Colonic mucosa (tissue), 1 donor: ENCODE results near the genes CHST4, DHX38 and PMFBP1.

GRCh38 chr16:70576884-70577717, 53.5 kb downstream of the SF3B3 start:
- PRO-cap: no peak

GRCh38 chr16:70647501-70647773, 1.1 kb downstream of the IL34 start:
- PRO-cap: no peak

DNA sequence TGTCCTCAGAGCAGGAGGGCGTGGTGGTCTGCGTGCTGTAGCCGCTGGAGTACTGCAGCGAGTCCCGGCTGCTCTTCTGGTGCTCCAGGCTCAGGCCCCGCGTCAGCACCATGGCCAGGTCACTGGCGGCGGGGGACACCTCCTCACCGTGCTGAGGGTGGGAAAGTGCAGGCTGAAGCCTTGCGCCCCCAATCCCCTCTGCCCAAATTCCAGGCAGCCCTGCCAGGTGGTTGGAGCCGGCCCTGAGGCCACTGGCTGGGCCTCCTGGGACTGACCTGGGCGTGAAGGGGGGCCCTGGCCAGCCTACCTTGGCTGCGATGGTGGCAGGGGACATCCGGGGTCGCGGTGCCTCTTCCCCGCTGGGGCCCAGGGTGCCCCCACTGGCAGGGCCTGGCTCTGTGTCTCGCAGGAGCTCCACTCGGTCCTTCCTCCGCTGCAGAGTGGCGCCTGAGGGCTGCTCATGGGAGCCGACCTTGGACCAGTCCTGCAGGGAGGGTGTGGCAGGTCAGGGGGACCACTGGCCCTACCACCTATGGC, 18.3 kb downstream of the IL34 start:
- PRO-cap: no peak

DNA sequence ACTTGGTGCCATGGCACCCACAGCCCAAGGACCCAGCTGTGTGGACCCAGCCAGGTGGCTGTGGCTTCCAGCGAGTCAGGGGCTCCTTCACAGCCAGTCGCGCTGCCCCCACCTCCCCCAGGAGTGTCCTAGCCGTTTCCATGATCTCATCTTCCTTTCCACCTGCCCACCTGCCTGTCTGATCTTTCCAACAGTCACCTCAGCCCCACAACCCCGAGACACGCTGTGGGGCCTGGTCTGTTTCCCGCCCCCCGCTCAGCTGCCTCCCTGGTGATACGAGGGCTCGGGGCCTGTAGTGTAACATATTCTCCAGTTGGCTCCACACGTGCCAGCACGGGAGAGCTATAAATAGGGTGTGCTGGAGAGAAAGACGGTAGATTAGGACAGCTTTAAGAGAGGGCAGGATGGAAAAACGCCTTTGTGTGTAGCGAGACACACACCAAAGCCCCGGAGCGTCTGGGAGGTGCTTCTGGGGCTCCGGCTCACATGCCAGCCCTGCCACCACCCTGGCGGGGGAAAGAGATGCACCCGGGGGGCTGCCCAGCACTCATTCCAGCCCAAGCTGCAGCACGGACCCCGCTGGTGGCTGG, 7.3 kb upstream of the MTSS2 start:
- PRO-cap: no peak

DNA sequence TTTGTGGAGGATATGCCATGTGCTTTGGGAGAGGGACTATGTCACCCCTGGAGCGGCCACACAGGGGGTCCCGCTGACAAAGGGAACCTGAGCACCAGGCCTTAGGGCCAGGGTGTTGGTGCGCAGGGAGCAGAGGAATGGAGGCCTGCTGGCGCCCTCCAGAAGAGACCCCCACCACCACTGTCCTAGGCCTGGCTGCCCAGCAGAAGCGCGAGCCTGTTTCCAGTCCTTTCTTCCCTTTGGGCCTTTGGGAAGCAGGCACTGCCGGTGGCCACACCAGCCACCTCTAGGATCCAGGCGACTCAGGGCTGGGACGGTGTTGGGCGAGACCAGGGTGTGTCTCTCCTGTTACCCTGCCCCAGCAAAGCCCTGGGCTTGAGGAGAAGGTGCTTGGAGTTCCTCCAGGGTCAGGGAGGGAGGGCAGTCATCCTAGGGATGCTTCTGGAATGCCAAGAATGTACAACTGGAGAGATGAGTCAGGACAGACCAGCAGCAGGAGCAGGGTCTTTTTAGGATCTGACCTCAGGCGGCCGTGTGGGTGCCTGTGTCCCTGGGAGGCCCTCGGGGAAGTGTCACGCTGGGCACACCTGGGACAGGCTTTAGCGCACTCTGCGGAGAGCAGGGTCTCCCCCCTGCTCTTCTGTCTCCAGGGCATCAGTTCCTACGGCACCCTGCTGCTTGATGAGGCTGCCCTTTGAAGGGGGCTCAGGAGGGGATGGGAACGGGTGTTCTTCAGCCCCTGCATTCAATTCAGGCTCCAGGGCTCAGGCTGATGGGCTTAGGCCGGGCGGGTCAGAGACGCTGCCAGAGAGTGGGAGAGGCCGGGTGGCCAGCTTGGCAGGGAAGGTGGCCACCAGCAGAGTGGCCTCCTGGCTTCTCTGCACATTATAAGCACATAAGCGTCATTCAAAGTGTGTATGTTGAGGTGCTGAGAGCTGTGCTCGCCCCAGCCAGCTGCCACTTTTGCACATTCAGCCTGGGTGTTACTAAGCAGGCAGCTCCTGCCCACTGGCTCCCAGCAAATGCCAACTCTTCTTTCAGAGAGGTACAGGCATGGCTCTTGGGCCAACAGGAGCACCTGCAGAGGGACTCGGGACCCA, 8.3 kb upstream of the MTSS2 start:
- PRO-cap: no peak

DNA sequence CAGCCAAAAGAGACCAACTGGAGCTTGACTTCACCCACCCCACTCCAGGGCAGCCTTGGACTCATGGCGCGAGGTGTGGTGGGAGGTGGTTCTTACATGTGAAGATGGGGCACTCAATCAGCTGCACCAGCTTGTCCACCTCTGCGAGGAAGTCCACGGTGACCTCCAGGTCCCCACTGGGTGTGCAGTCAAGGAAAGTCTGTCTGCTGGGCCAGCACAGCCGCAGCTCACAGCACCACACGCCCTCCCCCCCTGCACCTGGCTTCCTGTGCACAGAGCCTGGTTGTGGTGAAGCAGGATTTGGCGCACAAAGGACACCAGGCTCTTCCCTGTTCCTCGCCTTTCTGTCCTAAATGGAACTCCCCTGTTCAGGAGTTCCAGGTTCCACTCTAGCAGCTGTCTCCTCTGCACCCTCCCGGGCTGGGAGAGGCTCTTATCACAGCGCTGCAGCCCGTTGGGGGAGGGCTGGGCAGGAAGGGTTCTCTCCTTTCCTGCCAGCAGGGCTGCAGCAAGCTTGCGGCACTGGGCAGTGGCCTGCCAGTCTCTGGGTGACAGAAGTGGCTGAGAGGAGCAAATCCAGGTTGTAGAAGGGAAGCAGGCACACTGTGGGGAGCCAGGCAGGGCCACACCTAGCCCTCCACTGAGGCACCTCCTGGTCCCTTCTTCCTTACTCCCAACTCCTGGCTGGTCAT, 9.7 kb upstream of the MTSS2 start:
- PRO-cap: no peak

DNA sequence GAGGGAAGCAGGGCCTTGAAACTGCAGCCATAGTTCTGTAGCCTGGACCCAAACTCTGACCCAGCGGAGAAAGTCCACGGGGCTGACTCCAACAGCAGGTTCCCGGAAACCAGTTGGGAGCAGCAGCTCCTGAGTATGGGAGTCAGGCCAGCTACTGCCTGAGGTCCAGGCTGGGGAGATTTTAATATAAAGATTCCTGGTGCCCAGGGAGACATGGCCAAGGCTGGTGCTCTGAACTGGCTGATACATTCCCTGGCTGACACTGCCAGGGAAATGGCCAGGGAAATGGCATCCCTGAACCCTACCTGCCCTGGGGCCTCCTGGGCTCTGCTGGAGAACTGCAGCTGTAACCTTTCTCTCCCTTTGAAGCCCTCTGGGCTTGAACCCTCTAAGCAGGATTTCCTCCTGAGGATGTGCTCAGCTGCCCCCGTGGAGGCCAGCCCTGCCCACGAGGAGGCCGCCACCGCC, 23.8 kb upstream of the MTSS2 start:
- PRO-cap: no peak

- PRO-cap: no peak
These were observed 41.1 kb upstream of the MTSS2 start for GRCh38 chr16:70726963-70727281.

DNA sequence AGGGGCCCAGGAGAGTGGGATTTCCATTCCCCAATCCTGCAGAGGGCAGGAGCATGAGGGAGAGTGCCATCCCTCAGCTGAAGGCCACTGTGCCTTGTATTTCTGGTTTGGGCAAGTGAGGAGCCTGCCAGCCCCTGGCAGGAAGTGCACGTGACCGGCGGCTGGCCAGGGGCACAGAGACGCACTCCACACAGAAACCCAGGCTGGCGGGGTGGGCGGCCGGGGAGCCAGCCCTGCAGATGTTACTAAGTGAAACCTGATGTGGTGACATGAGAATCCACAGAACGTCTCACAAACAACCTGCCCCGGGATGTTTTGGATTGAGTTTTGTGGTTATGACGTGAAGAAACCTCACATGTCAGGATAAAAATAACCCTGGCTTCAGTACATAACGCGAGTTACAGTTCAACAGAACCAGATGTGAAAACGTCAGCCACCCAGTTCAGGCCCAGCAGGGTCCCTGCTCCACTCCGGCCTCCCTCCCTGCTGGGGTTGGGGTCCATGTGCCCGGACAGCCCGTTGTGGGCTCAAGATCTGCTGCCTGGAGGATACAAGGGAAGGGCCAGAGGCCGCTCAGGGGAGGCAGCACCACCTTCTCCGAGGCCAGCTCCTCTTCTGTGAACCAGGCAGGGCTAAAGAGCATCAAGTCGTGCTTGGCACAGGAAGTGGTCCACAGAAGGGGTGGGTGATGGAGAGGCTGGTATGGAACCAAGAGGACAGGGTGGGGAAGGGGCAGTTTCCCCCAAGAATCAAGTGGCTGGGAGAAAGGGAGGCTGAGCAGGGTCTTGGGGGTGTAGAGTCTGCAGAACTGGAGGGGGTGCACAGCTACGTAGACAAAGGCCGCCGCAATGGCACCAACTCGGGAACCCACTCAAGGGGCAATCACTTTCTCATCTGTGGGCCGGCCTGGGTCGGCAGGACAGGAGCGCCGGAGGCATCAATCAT, 51.9 kb upstream of the MTSS2 start:
- PRO-cap: no peak

DNA sequence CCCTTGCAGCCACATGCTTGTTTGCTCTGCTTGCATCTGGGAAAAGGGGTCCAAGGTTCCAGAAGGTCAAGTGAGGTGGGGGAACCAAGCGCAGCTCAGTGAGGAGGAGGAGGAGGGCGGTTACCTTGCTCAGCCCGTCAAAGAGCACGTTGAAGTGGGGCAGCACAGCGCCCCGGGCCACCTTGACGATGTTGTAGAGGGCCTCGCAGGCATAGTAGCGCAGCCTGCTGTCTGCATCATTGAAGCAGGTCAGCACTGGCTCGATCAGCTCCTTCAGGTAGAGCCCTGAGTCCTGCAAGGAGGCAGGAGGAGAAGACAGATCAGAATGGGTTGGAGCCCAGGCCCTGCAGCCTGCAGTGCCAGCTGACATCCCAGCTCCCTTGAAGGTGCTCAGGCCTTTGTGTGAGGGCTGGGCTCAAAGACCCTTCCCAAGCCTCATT, 15.4 kb downstream of the VAC14 start:
- PRO-cap: no peak

DNA sequence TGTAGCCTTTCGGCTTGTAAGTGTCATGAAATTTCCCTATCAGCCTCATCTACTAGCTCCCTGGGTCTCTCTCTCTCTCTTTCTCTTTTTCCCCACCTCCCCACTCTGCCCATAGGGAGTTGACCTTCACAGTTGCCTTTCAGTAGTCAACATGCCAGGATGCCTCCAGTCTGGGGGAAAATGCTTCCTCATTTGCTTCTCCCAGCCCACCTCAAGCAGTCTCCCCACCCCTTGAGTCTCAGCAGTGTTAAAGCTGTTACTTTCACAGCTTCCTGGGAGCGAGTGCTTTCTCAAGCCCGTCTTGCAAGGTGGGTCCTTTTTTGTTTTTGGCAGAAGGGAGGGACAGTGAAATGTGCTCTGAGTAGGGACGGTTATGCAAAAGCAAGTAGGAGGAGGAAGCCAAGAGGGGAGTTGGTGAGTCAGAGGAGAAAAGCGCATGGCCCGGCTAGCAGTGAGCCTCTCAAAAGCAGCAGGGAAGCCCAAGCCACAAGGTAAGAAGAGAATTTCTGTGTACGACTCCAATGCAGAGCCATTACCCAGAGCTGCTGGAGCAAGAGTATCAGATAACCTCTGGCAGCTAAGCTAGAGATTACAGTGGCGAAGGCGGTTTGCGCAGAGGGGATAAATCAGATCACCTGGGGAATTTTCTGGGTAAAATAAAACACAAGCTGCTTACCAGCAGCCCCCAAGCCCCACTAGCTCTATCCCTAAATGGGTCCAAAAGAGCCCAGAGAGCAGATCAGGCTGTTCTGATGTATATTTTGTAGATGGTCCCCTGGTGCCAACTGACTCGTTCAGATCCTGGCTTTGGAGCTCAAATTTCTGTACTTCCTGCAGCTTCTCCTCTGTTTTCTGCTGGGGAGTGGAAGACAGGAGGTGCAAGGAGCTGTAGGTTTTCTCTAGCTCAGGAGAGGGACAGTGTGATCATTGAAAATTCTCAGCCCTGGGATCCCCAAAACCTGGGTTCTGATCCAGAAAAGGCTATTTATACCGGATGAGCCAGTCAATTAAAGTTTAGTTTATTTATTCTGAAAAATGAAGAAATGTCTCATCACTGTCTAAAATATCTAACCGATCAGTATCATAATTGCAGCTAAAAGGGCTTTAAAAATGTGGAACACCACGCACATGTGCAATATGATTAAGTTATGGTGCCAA, at the start of gene CHST4:
TSS of gene CHST4 (plus strand) at position 422 of the 1,158 bp plus-strand sequence.
- PRO-cap: no peak

DNA sequence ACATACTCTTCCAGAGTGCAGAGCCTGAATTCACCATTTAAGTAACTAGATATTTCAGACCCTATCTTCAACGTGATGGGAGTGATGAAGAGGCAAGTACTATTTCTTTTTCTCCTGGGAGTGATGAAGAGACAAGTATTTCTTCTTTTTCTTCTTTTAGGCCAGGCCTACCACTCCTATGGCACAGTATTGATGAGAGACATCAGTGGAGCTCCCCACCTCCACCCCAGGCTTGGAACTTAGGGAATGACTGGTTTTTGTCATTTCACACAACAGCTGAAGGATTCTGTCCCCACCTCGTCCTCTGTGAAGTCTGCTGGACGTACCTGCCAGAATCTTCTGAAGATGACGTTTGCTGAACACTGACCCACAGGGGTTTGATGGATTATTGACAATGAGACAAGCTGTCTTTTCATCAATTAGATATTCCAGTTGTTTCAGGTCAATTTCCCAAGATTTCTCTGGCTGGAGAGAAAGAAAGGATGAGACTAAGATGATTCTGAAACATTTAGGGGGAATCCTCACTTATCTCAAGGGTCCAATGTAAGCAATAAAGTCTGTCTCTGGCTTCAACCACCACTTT, 4.9 kb downstream of the TAT start:
- PRO-cap: no peak

DNA sequence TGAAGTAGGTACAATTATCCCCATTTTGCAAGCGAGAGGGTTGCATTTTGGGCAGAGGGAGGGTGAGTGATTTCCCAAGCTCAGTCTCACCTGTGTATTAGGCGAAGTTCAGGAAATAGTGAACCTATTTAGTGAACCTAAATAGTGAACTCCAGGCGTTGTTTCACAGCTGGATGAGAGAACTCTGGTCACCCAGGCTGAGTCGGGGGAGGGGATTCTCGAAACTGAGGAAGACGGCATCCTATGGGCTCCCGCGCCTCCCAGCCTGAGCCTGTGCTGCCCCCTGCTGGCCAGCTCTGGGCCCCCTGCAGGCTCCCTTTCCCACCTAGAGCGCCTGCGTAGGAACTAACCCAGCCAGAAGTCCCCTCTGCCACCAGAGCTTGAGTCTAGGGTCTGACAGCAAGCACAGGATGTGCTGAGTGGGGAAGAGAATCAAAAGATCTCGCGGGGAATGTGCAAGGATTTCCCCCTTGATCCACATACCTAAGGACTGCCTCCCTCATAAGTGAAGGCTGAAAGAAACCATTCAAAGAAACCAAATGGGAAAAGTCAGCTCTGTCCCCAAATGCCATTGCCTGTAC, 15.0 kb upstream of the MARVELD3 start:
- PRO-cap: no peak

GRCh38 chr16:71666916-71667572, 41.1 kb downstream of the MARVELD3 start:
- PRO-cap: no peak

- PRO-cap: no peak
These were observed 33.8 kb upstream of the PHLPP2 start for GRCh38 chr16:71758278-71758730.

GRCh38 chr16:71803486-71803685, 5.2 kb downstream of the AP1G1 start:
- PRO-cap: no peak

DNA sequence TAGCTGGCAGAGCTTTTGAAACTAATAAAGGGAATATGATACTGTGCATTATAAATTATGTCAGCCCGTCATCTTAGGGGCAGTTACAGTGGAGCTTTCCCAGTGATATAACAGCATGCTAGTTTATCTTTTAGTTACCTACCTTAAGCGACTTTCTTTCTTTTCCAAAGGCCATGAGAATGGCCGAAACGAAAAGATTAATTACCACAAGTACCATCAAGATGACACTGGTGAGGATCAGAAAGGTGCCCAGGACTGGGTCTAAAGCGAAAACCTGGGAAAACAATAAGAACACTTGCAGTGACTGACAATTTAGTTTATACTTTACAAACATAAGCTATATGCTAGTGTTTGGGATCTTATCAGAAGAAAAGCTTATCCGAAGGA, 34.6 kb downstream of the IST1 start:
- PRO-cap: no peak

DNA sequence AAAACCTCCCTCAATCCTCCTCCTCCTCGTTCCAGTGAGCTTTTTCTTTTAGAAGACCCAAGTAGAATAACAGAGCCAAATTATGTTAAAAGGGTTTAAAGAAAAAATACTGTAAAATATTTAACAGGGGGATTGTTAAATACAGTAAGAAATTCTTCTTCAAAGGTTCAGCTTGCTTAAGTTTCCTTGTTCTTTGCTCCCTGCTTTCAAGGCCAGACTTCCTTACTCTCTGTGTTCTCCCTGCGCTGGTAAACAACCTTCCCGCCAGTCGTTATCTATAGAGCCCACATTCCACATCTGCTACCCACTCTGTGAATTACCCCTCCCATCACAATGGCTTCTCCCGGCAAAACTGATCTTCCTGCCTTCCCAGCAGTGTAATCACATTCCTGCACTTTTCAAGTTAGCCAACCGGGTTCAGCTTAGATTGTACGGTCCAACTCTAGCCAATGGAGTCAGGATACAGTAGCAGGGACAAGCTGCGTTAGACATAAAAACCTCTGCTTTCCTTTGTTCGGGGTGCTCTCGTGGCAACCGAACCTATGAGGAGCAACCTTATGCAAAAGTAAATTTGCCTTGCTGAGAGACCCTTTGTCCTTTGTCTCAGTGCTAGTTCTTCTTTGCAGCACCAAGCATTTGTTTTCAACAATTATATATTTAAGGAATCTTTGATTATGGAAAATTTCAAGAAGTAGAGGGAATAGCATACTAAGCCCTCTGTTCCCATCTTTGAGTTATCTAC, 9.9 kb downstream of the HPR start:
- PRO-cap: no peak

- PRO-cap: bidirectional peak, plus-strand start at chr16:72093847, minus-strand start at chr16:72093607
These were observed at the start of gene DHX38 for GRCh38 chr16:72093730-72094931. TSS of gene DHX38 (plus strand) at chr16:72093847.

DNA sequence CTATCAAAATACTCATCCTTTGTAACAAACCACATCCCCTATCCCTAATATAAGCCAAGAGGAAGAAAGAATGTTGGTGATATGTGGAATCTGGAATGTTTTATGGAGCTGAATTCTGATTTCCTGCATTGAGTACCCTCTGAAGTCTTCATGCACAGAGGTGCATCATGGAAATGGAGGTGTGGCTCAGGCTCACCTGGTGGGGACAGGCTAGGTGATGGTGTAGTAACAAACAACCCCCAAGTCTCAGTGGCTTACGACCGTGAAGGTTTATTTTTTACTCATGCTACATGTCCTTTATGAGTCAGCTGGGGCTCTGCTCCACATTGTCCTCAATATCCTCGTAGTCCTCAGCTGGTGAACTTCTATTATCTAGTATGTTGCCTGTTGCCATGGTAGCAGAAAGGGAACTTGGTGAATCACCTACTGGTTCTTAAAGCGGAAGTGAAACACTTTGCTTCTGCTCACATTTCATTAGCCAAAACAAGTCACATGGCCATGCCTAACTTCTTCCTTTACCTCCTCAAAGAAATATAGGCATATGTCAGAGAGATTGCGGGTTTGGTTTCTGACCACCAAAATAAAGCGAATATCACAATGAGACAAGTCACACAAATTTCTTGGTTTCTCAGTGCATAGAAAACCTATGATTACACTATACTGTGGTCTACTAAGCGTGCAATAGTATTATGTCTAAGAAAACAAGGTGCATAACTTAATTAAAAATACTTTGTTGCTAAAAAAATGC, at the start of gene PMFBP1:
TSS of gene PMFBP1 (minus strand) at position 75 of the 748 bp plus-strand sequence.
- PRO-cap: no peak